Stomach (tissue), 7 donors: ENCODE data around the genes AEBP2 and SLCO1B3.

DNA sequence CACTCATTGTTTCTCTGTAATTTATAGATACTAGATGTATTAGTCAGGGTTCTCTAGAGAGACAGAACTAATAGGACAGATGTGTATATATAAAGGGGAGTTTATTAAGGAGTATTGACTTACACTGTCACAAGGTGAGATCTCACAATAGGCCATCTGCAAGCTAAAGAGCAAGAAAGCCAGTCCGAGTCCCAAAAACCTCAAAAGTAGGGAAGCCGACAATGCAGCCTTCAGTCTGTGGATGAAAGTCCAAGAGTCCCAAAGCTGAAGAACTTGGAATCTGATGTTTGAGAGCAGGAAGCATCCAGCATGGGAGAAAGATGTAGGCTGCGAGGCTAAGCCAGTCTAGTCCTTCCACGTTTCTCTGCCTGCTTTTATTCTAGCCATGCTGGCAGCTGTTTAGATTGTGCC, 50.4 kb downstream of the PIK3C2G start:
- PRO-cap, result no peak
- RAMPAGE, long total RNA, 5 experiments, result start-site peak on the plus strand in 1 of 5 experiments, centred at position 181 of the sequence, 10 reads per replicate
- RRBS, result no CpG with 5 or more reads among the region's 4 CpGs

DNA sequence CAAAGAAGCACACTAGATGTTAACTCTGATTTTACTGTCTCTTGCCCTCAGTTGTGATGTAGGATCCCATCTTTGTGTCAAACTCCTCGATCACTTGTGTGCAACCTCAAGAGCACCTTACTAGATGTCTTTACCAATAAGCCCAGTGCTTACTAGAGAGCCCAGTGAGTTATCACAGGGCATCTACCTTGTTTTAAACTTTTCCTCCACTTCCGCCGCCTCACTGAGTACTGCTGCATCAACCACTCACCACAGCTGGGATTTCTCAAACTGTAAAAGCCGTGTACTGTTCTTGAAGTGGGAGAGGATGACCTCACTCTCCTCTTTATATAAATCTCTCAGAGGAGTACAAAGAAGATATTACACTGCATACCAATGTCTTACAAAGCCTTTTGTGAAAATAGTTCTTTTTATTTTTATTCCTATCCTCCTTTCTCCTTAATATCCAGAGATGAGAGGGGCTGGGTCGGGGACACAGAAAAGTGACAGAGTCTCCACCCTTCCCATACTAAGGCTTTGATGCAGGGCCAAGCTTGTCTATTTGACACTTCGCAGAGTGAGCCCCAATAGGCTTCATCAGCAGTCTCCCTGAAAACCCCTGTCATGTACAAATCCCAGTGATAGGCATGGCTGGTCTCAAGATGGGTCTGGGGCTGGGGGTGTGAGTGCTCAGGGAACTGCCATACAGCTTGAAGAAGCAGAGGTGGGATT, 94.1 kb downstream of the PLCZ1 start:
- PRO-cap, result no peak
- RAMPAGE, long total RNA, 5 experiments, result no peak in any of the 5 experiments
- RRBS, result no CpG with 5 or more reads among the region's 6 CpGs

DNA sequence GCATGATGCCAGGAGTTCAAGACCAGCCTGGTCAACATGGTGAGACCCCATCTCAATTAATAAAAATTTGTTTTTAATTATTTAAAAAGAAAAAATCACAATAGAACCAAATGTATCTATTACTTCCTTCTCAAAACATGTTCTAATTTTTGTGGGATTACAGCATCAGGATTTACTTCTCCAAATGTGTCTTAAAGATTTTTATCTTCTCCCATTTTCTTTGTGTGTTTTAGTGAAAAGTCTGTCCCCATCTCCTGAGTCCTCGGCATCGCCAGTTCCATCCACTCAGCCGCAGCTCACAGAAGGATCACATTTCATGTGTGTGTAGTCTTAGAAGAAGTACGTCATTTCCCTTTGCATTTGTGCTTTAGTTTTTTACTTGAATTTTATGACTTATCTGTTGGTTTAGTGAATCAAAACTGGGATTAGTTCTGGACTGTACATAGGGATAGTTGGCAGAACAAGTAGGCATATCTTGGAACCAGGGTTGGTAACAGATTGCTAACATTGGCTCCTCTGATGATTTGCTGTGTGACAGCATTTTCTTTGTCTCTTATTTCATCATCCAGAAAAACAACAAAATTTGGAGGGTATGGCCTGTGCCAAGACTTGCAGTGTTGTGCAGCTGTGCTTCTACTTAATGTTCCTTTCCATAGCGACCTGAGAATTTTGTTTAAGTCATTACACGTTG, 69.7 kb upstream of the AEBP2 start:
- PRO-cap, result no peak
- RAMPAGE, long total RNA, 5 experiments, result no peak in any of the 5 experiments
- RRBS, result no CpG with 5 or more reads among the region's 6 CpGs

- PRO-cap, result no peak
- RAMPAGE, long total RNA, 5 experiments, result no peak in any of the 5 experiments
- RRBS, result no CpG with 5 or more reads among the region's 5 CpGs
Observed at GRCh38 chr12:19411828-19412285, 27.4 kb upstream of the AEBP2 start.

DNA sequence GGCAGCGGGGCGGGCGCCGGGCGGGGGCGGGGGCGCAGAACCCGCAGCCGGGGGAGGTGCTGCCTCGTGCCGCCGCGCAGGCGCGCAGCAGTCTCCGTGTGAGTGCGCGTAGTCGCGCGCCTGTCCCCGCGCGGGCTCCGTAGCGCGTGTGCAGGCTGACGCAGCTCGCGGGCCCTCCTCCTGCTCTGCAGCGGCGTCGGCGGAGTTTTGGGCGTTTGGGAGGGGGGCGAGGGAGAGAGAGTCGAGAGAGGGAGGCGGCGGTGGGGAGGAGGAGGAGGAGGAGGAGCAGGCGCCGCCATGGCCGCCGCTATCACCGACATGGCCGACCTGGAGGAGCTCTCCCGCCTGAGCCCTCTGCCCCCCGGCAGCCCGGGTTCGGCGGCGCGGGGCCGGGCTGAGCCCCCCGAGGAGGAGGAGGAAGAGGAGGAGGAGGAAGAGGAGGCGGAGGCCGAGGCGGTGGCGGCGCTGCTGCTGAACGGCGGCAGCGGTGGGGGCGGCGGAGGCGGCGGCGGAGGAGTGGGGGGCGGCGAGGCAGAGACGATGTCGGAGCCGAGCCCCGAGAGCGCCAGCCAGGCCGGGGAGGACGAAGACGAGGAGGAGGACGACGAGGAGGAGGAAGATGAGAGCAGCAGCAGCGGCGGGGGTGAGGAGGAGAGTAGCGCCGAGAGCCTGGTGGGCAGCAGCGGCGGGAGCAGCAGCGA, at the start of gene AEBP2:
TSS of gene AEBP2 (plus strand) at position 90 of the 701 bp plus-strand sequence.
- PRO-cap, result bidirectional peak, plus-strand start at position 235 of the sequence, minus-strand start outside the sequence
- RAMPAGE, long total RNA, 5 experiments, result start-site peak on the plus strand in 4 of 5 experiments, centred at positions 95 to 497 of the sequence, 14 to 310 reads per replicate
- RRBS, result under 1% methylated on average over 4 of the region's 86 CpGs

GRCh38 chr12:19689750-19690330, 250.5 kb downstream of the AEBP2 start:
- PRO-cap, result no peak
- RAMPAGE, long total RNA, 5 experiments, result no peak in any of the 5 experiments
- RRBS, result no CpG with 5 or more reads among the region's 9 CpGs

DNA sequence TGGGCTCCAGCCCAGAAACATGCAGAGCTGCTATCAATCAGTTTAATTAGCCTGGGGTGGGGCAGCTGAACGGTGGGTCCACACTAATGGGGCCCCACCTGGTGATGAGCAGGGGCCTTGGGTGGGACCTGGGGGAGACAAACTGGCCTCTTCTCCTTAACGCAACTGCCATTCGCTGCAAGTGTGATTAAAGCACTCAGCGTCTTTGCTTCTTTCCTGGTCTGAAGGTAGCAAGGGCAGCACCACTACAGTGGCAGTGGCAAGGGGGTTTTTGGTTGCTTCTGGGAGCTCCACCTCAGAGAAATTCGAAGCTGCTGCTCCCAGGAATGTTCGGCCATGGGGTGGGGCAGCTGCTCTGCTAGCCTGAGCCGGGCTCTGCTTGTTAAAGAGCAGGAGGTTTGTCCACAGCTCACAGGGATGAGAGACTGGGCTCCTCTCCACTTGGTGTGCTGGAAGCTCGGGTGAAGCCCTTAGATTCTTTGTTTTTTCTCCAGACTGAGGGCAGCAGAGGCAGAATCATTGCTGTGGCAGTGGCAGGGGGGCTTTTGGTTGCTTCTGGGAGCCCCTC, 340.0 kb downstream of the AEBP2 start:
- PRO-cap, result no peak
- RAMPAGE, long total RNA, 5 experiments, result no peak in any of the 5 experiments
- RRBS, result no CpG with 5 or more reads among the region's 8 CpGs

GRCh38 chr12:20272163-20272655, 96.1 kb upstream of the PDE3A start:
- PRO-cap, result no peak
- RAMPAGE, long total RNA, 5 experiments, result no peak in any of the 5 experiments
- RRBS, result no CpG with 5 or more reads among the region's 1 CpG

DNA sequence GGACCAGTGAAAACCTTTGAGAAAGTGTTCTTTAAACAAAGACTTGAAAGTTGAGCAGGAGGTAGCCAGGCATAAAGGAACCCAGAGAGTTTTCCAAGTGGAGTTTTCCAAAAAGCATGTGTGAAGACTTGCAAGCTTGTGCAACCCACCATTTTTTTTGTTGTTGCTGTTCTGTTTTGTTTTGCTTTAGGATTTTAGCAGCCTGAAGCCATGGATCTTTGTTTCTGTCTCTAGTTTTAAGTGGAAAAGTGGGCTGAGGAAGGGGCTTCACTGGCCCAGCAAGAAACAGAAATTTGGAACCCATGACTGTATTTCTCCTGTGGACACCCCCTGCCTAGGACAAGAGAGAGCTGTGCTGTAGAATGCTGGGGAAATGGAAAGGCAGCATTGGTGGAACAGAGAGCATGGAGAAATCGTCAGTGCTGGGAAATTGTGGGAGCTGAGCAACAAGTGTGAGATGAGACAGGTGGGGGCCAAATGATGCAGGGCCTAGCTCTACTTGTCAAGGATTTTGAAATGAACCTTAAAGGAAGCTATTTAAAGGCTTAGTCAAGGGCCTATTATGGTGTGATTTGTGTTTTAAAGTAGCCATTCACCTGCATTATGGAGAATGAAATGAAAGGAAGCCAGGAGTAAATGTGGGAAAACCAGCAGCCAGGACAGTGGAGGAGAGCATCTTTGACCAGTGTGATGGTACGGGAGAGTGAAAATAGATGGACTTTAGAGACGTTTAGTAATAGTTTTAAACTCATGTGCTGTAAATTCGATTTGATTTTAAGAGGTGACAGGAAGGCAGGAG, 45.0 kb downstream of the PDE3A start:
- PRO-cap, result no peak
- RAMPAGE, long total RNA, 5 experiments, result start-site peak on the plus strand in 1 of 5 experiments, centred at position 695 of the sequence, 6 reads per replicate
- RRBS, result no CpG with 5 or more reads among the region's 4 CpGs

GRCh38 chr12:20465706-20466548, 97.6 kb downstream of the PDE3A start:
- PRO-cap, result no peak
- RAMPAGE, long total RNA, 5 experiments, result no peak in any of the 5 experiments
- RRBS, result no CpG with 5 or more reads among the region's 6 CpGs

GRCh38 chr12:20577737-20578470, 117.2 kb upstream of the SLCO1C1 start:
- PRO-cap, result no peak
- RAMPAGE, long total RNA, 5 experiments, result no peak in any of the 5 experiments
- RRBS, result no CpG with 5 or more reads among the region's 11 CpGs

DNA sequence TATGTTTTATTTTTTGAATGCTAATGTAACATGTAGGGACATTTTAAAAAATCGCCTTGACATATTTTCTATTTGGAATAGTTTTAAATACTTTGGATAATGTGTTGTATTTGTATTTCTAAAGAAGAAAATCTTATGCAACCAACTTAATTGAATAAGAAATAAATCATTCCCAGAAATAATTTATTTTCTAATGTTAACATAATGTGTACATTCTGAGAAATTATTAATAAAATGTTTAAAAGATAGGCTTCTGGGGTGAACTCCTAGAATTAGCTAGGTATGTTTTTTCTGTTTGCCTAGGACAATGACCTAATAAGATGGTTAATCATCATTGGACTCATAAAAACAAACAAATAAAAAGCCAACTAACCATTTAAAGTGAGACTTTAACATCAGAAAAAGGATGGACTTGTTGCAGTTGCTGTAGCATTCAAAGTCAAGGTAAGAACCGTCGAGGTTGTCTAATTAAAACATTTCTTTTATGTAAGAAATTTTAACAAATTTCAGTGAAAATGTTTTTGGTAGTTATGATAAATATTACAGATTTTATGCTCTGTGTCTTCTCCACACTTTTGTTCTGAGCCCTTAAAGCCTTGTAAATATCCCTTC, at the start of gene SLCO1B3:
TSS of gene SLCO1B3 (plus strand) at position 385 of the 612 bp plus-strand sequence.
- PRO-cap, result no peak
- RAMPAGE, long total RNA, 5 experiments, result no peak in any of the 5 experiments
- RRBS, result no CpG with 5 or more reads among the region's 3 CpGs

DNA sequence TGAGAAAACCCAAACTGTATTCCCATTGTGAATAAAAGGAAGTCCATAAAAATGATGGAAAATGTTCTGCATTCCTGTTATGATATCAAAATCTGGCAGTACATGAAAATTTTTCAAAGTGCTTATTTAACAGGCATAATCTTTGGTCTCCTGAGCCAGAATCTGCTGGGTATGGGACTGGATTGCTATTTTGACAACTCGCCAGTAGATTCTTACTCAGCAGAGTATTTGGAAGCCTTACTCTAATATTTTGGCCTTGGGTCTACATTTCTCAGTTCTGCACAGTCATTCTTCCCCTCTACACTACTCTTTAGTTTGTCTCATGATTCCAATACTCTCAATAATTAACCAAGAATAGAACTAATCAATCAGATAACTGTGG, 1.1 kb upstream of the SLCO1B1 start:
- PRO-cap, result no peak
- RAMPAGE, long total RNA, 5 experiments, result no peak in any of the 5 experiments
- RRBS, result no CpG with 5 or more reads among the region's 1 CpG

DNA sequence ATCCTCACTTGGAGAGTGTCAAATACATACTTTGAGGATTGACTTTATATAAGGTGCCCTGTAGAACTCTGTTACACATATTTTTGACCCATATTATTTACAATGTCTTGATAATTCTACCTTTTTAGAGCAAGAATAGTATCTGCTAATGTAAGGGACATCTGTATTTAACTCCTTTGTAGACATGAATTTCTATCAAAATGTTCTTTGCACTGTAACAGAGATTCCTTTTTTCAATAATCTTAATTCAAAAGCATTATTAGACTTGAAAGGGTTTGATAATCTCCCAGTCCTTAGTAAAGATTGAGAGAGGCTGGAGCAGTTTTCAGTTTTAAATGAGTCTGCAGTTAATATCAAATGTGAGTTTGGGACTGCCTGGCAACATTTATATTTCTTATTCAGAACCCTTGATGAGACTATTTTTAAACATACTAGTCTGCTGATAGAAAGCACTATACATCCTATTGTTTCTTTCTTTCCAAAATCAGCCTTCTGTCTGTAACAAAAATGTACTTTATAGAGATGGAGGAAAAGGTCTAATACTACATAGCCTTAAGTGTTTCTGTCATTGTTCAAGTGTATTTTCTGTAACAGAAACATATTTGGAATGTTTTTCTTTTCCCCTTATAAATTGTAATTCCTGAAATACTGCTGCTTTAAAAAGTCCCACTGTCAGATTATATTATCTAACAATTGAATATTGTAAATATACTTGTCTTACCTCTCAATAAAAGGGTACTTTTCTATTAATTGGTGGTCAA, 8.5 kb upstream of the SPX start:
- PRO-cap, result no peak
- RAMPAGE, long total RNA, 5 experiments, result no peak in any of the 5 experiments

DNA sequence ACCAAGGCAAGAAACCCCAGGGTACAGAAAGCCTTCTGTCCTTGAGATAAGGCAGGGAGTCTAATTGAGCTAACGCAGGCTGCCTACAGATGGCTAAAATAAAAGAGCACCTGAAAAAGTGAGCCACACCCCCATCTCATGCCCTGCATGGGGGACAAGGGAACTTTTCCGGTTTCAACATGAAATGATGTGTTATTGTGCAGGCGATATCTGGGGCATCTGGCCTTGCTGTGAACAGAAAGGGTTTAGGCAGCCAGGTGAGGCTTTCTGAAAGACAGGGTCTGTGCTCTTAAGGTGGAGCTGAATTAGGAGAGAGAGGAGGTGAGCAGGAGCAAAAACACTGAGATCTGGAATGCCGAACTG, 20.0 kb upstream of the LDHB start:
- PRO-cap, result no peak
- RAMPAGE, long total RNA, 5 experiments, result no peak in any of the 5 experiments
- RRBS, result no CpG with 5 or more reads among the region's 4 CpGs

DNA sequence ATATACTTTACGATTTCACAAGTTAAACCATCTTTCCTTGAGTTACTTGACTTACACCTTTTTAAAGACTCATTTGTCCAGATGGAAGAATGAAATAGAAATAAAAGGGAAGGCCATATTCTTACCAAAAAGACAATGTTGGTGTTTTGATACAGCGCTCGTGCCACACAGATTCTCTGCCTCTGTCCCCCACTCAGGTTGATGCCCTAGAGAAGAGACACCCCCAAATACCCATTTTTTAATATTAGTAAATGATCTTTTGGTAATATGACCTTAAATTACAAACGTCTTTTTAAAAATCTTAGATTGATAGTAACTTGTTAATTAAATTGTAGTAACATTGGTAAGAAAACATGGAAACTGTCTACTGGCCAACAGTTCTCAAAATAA, 81.8 kb downstream of the ABCC9 start:
- PRO-cap, result no peak
- RAMPAGE, long total RNA, 5 experiments, result start-site peak on the minus strand in 1 of 5 experiments, centred at position 122 of the sequence, 12 reads per replicate
- RRBS, result no CpG with 5 or more reads among the region's 4 CpGs

GRCh38 chr12:21939149-21939769, 2.0 kb downstream of the ABCC9 start:
- PRO-cap, result bidirectional peak, plus-strand start at chr12:21939646, minus-strand start at chr12:21939511
- RAMPAGE, long total RNA, 5 experiments, result no peak in any of the 5 experiments
- RRBS, result no CpG with 5 or more reads among the region's 9 CpGs

DNA sequence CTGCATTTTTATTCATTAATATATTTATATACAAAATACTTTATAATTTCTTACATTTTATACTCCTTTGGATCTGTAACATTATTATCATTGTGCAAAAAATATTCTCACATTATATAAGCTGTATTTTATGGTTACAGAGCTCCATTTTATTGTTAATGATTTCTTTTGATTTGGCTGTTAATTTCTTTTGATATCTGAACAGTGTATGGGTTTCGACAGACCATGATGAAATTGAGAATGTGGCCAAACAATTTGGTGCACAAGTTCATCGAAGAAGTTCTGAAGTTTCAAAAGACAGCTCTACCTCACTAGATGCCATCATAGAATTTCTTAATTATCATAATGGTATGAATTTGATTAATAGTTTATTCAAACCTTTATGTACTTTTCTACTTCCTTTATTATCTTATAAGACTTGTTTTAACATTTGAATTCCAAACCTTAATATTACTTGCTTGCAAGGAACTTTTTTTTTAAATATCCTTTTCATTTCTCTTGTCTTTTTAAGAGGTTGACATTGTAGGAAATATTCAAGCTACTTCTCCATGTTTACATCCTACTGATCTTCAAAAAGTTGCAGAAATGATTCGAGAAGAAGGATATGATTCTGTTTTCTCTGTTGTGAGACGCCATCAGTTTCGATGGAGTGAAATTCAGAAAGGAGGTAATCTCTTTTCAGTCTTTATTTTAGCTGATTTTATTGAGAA, 9.1 kb downstream of the CMAS start:
- PRO-cap, result no peak
- RAMPAGE, long total RNA, 5 experiments, result start-site peak on the plus strand in 2 of 5 experiments, centred at positions 291 to 573 of the sequence, 8 to 12 reads per replicate
- RRBS, result no CpG with 5 or more reads among the region's 5 CpGs

DNA sequence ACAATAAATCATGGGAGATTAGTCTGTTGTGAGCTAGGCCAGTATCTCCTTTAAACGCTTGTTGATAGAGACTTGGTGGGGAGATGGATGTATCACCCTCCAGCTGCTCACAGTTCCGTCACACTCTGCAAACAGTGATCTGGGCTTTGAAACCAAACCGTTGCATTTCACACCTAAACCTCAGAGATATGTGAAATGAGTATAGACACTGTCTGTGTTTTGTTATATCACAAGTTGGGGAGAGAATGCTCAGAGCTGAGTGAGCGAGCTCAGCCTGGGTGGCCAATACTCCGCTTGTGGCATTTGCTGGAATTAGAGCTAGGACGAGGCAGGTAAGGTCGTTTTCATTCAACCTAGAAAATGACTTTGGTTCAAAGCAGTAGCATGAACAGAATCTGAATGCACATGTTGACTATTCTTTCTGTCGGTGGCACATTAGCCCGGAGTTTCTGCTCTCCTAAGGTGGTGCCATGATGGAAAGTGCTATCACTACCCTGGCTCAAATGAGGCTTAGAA, 75.2 kb upstream of the ST8SIA1 start:
- PRO-cap, result bidirectional peak, plus-strand start at position 252 of the sequence, minus-strand start at position 127 of the sequence
- RAMPAGE, long total RNA, 5 experiments, result no peak in any of the 5 experiments
- RRBS, result no CpG with 5 or more reads among the region's 9 CpGs

GRCh38 chr12:23223036-23223235, 598.0 kb downstream of the ETNK1 start:
- PRO-cap, result no peak
- RAMPAGE, long total RNA, 5 experiments, result no peak in any of the 5 experiments
- RRBS, result no CpG with 5 or more reads among the region's 2 CpGs